ENCODE measurements around a stretch of chr4.

GRCh38 chr4:179169869-179170358, 1727.7 kb upstream of the AGA start:
- PRO-cap: no peak

DNA sequence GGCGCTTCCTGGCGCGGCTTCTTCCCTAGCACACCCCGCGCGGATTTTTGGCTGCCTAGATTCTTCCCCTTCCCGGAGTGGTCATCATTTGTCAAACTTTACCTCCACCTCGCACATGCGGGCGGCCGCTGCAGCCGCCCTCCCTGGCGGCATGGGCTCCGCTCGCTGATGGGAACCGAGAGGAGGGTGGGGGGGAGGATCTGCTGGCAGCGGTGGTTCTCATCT, 2184.0 kb upstream of the TENM3 start:
- PRO-cap: no peak

DNA sequence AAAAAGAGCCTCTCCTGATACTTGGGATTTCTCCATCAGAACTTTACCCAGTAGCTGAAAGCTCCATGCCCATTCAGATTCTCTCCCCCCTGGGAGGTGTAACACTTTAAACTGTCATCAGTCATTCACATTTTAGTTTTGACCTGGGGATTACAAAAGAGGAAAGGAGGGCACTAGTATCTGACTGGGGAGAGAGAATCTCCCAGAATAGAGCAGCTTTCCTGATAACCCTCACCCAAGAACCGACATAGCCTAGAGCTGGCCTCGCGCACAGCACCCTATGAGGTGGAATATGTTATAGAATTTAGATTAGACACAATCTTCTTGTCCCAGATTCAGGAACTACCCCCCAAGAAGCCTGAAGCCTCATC, 950.2 kb upstream of the TENM3 start:
- PRO-cap: no peak

DNA sequence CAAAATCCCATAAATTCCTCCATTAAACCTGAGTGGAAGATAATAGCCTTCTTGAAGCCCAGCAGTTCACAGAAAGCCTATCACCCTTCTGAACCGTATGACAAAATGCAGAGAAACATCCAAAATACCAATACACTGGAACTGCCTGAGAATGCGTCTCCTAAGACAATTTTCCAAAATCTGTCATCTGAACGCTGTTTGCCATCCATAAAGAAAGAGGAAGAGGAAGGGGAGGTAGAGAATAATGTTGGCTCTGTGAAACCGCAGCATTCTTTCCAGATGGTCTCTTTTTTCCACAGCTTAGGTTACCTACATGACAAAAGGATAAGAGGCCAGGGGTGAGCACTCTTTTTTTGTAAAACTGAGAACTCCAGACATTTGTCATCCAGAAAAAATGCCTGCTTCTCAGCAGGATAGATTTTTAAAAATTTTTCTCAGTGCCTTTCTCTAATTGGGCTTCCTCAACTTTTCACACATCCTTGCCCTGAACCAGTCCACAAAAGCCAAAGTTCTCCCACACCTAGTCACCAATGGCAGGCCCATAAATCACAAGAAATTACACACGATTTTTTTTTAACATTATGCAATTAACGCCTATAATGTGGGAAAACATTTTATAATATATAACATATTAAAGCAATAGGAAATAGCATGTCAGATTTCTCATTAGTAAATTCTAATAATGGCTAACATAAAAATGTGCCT, 158.2 kb upstream of the TENM3 start:
- PRO-cap: no peak

GRCh38 chr4:182145091-182145439, 98.1 kb upstream of the TENM3 start:
- PRO-cap: no peak

DNA sequence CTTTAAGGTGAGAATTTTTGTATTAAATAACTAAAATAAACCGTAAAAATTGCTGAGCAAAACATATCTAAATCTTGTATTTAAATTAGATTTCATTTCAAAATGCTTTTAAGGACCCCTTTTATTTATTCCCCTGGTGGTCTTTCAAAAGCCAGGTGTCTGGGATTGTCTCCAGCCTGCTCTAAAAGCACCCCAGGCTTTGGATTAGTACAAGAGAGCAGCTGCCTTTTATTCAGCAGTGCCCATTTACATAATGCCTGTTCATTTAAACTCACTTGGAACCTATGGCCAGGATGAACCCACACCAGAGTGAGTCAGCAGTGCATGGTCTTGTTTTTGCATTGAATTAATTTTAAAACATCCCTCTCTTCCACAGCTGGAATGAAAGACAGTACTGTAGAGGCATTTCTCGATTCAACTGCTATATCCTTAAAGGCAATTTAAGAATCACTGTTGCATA, 64.1 kb upstream of the TENM3 start:
- PRO-cap: no peak

DNA sequence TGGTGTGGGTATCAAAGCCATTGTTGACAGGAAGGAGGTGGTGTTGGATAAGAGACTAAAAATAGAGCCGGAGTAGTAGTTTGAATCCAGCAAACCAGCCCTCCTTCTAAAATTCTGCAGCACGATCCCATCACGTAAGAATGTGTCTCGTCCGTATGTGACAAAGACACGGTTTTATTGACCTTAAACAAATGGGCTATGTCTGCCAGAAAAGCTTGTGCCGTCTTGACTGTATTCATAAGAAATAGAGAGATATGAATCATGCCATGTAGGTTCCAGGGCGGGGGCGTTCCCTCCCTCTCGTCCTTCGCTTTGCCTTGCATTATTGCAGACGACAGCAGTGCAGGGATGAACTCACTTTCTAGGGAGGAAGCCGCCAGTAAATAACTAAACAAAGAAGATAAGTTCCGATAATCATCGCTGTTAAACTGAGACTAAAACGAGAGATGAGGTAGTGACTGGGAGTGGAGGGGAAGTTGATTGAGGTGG, 3.3 kb downstream of the TENM3 start:
- PRO-cap: no peak

GRCh38 chr4:182447742-182448324, 204.6 kb downstream of the TENM3 start:
- PRO-cap: no peak

- PRO-cap: no peak
Measured at GRCh38 chr4:182680033-182680701, 237.0 kb downstream of the DCTD start.

DNA sequence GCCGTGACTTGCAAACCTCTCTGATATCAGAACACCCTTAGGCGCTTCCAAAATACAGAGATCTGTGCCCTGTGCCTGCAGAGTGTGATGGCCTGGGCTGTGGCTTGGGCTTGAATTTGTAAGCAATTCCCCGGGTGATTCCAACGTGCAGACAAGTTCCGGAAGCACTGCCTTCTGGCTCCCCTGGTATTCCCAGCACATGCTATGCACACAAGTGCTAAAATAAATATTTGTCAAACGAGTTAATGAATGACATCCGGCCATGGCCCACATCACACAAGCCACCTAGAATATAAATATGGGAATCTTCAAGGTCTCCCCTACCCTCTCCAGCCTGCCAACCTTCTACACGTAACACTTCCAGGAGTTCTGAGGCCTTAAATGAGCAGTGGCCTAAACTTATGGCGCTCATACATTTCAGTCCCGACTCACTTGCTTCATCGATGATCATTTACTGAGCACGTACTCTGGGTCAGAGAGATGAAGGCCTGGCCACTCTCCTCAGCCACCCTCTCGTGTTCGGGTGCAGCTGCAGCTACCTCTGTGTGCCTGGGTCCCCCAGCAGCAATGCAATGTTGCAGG, 21.3 kb downstream of the DCTD start:
- PRO-cap: no peak

- PRO-cap: no peak
Measured at GRCh38 chr4:183154636-183155623, 55.9 kb downstream of the WWC2 start.

GRCh38 chr4:184246017-184246537, 28.4 kb upstream of the ENPP6 start:
- PRO-cap: no peak

DNA sequence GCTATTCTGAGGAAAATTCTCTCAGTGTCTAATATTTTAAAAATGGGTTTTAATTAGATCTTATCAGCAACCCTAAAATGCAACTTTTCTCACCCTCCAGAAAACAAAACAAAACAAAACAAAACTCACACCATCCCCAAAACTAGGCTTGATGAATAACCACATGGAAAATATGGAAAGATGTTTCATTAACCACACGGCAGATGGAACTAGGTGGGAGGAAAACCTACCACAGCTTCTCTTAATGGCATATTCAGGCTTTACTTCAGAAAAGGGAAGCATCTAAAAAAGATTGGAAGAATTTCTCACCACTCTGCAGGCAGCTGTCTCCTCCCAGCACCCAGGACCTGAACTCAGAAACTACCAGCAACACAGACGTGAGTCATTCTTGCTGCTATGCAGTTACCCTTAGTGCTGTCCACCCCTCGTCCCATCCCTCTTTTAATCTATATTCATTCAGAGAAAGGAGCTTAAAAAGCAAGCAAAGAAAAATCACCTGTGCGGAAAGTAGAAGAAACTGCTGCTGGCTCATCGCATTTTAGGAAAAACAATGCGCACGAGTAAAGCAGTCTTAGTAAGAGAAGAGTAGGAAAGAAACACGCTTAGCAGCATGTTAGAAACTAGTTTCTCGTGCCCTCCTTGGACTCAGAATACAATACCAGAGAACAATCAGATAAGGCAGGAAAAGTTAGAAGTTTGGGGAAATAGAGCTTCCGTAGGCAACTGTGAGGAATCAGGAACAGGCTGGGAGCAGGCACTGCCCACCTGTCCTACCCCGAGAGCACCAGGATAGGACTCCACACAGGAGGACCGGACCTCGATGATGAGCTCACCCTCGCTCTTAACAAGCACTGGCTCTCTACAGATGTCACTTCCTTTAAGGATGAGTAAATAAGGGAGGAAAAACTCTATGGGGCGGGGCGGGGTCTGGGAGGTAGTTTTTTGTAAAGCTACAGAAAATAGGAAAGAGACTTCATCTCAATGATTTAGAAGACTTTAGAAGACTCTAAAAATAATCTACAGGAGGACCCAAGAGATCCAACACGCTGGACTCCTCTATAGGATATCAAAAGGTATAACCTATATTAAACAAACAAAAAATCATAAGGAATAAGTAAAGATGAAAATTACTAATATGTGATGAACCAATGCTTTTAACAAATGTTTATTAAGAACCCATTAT, 48.1 kb upstream of the ENPP6 start:
- PRO-cap: no peak

- PRO-cap: no peak
Measured at GRCh38 chr4:184366758-184367437, 107.5 kb downstream of the IRF2 start.

- PRO-cap: no peak
Measured at GRCh38 chr4:184381950-184382826, 92.2 kb downstream of the IRF2 start.

GRCh38 chr4:184390116-184390648, 84.2 kb downstream of the IRF2 start:
- PRO-cap: no peak

DNA sequence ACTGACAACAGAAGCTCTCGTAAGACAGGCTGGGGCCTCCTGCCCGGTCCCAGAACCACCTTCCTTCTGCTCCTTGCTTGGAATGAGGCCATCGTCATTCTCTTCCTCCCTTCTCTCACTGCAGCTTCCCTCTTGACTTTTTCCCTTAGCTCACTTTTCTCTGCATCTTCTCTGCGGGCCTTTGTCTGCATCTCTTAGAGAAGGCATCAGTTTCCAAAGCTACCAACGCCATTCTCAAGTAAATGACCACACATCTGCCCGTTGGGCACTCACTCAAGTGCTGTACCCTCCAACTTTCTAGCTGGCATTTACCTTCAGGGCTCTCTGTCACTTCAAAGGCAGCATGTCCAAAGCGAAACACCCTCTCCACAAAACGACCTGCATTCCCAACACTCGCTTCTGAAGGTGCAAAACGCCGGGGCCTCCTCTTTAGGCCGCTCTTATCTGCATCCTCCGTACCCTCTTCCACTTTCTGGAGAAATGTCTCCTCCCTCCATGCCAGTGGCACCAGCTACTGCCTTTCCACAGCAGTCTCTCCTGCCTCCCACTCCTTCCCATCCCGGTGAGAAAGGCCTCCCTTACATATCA, 61.6 kb downstream of the IRF2 start:
- PRO-cap: no peak

DNA sequence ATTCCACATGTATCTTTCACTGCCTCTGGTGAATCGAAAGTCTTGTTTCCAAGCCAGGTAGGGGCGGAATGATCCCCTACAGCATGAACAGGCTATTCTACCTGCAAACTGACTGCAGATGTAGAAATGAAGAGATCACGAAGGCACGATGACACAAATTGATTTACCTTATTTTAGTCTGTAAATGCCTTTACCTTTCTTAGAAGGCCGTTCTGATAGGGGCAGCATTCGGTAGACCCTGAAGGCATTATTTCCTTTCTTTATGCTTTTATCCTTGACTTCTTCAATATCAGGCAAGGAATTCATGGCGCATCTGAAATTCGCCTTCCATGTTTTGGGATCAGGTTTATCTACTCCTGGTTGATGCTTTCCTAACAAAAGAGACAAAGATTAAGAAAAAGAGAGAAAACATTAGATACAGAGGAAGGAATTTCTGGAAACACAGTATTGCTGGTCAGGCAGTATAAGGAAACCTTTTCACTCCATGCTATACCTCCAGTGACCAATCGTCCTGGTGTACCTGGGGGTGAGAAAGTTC, 55.9 kb downstream of the IRF2 start:
- PRO-cap: no peak

- PRO-cap: no peak
Measured at GRCh38 chr4:184472263-184472660, 2.1 kb downstream of the IRF2 start.

DNA sequence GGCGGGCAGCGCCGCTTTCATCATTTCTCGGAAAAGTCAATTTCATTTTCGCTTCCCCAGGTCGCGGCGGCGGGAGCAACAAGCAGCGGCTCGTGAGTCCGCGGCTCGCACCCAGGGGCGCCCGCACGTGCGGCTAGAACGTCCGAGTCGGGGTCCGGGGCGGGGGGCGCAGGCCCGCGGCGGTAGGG, 302 bp upstream of the IRF2 start:
- PRO-cap: bidirectional peak, plus-strand start at position 45 of the sequence, minus-strand start outside the sequence